ENCODE measurements around a stretch of chr22.

DNA sequence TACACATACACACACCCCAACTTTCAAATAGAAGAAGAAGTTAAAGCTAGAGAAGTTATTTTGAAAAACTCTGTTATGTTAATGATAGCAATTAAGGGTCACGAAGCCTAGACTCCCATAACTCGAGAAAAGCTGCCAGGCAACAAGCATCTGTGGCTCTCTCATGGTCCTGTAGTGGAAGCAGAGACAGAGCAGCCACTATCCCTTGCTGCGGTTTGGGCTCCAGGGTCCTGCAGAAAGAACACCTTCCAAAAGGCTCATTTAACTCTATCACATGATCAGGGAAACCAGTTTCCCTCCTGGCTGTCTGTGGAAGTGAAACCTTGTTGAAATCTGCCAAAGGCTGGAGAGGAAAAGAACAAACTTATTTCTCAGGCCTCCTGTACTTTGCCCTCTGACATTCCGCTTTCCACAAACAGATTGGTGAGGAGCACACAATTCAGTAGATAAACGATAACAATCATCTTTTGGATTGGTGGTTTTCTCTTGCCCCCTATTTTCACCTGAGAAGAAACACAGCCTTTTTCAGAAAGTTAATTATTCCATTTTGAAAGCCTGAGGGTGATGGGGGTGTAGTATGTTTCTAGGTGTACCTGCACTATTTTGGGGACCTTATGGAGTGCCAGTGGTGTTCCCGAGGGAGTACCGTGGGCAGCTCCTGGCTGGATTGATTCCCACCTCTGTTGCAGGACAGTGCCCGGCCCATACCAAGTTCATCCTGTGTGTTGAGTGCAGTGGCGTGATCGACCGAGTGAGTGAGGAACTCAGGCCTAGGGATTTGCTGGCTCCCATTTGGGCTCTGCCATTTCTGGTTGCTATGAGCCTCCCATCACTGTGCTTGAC is 101.9 kb downstream of the TBC1D22A start:
- RAMPAGE, long total RNA = no peak
- RRBS = no CpG with 5 or more reads among the region's 11 CpGs

GRCh38 chr22:46942881-46943508 is 180.5 kb downstream of the TBC1D22A start:
- RAMPAGE, long total RNA = no peak
- RRBS = no CpG with 5 or more reads among the region's 18 CpGs

DNA sequence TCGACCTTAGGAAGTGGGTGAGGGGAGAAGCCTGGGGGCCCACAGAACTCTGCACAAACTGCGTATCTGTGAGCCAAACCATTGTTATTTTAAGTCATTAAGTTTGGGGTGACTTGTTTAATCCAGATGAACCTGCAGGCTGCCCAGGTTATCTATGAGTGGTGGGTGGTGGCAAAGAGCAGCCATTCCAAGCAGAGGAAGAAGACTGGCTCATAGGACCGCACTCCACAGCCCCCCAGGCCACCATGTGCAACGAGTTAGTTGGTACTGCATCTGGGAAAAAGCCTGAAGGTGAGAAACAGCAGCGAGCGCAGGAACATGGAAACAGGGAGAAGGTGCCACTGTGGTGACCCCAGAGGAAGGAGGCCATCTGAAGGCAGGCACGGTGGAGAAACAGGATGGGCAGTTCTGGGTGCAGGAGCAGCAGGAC is 300.2 kb downstream of the TBC1D22A start:
- RAMPAGE, long total RNA = no peak
- RRBS = no CpG with 5 or more reads among the region's 7 CpGs

- RAMPAGE, long total RNA = no peak
- RRBS = no CpG with 5 or more reads among the region's 17 CpGs
These were observed 437.8 kb downstream of the TBC1D22A start for GRCh38 chr22:47200132-47200687.

DNA sequence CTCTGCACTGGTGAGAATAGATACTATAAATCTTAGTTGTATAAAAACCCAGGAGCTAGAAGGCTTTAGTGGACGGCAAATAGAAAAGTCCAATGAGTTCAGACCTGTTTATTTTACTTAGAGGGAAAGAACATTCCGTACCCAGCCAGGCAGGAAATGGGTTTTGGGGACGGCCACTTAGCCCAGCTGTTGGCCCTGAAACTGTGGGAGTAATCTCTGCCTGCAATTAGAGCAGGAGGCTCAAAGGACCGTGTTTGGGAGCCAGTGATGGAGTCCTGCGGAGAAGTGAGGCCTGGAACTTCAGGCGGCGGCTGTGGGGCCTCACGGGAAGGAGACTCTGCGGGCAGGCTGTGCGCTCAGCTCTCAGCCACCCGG is 530.1 kb downstream of the TBC1D22A start:
- RAMPAGE, long total RNA = no peak
- RRBS = no CpG with 5 or more reads among the region's 11 CpGs

- RAMPAGE, long total RNA = no peak
- RRBS = no CpG with 5 or more reads among the region's 8 CpGs
These were observed 854.8 kb upstream of the TAFA5 start for GRCh38 chr22:47634601-47634904.

- RAMPAGE, long total RNA = no peak
- RRBS = no CpG with 5 or more reads among the region's 11 CpGs
These were observed 770.1 kb upstream of the TAFA5 start for GRCh38 chr22:47719244-47719620.

DNA sequence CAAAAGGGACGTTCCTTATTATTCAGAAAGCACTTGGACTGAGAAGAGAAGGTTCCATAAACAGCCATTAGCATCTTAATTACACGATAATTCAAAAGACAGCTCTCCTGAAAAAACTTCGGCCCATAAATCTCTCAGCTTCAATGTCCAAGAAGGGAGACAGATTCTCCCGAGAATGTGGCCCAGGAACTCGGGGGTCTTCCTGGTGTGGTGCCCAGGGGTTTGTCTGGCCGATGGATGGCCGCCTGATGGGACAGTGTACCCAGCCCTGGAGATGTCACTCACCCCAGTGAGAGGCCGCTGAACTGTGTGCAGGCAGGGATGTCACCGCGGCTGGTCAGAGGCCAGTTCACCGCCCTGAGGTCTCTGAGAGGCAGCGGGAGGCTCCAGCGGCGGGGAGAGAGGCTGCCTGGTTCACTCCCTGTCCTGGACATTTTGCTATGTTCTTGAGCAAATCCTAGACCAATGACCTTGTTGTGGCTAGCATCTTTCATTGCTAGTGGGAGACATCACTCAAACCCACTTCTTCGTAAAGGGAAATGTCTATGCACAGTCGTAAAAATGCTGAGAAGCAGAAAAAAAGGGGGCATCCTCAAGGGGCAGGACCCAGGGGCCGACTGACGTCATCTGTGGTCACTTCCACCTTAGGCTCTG is 11.2 kb upstream of the TAFA5 start:
- RAMPAGE, long total RNA = no peak
- RRBS = no CpG with 5 or more reads among the region's 18 CpGs

- RAMPAGE, long total RNA = no peak
- RRBS = no CpG with 5 or more reads among the region's 18 CpGs
These were observed 72.2 kb downstream of the TAFA5 start for GRCh38 chr22:48561494-48561945.

DNA sequence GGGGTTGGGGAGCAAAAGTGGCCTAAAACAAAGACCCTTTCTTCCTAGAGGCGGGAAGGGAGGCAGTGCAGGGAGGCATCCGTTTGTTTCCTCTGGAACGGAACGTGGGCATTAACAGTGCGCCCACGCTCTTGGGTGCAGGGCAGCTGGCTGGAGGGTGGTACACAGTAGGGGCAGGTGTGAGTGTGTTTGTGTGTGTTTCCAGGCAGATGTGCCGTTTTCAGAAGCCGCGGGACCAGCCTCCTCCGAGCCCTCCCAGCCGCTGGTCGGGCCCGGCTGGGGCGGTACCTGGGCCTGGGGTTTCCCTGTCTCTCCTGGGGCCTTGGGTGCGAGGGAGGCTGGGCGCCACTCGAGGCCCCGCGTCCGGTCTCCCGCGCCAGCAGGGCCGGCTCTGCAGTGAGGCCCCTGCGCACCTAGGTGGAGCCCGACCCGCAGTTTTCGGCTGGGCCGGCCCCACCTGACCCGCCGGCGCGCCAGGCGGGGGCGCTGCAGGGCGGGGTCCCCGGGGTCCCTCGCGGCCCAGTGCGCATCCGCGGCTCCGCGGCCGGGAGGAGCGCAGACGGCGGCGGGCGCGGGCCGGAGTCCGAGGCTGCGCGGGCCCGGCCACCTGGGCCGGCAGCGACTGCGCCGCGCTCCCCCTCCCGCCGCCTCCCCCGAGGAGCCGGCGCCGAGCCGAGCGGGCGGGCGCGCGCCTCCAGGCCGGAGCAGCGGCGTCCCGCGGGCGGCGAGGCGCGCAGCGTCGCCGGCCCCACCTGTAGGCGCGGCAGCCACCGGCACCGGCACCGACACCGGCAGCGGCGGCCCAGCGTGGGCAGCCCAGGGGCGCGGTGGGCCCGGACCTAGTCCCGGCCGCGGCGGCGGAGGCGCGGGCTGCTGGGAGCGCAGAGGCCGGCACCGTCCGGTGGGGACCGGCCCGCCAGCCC is 85.7 kb downstream of the TAFA5 start:
- RAMPAGE, long total RNA = no peak
- RRBS = 2% methylated on average over 73 of the region's 109 CpGs

- RAMPAGE, long total RNA = no peak
- RRBS = 3% methylated on average over 56 of the region's 98 CpGs
These were observed 87.3 kb downstream of the TAFA5 start for GRCh38 chr22:48576444-48577344.

- RAMPAGE, long total RNA = no peak
- RRBS = no CpG with 5 or more reads among the region's 12 CpGs
These were observed 98.3 kb downstream of the TAFA5 start for GRCh38 chr22:48587685-48588007.

DNA sequence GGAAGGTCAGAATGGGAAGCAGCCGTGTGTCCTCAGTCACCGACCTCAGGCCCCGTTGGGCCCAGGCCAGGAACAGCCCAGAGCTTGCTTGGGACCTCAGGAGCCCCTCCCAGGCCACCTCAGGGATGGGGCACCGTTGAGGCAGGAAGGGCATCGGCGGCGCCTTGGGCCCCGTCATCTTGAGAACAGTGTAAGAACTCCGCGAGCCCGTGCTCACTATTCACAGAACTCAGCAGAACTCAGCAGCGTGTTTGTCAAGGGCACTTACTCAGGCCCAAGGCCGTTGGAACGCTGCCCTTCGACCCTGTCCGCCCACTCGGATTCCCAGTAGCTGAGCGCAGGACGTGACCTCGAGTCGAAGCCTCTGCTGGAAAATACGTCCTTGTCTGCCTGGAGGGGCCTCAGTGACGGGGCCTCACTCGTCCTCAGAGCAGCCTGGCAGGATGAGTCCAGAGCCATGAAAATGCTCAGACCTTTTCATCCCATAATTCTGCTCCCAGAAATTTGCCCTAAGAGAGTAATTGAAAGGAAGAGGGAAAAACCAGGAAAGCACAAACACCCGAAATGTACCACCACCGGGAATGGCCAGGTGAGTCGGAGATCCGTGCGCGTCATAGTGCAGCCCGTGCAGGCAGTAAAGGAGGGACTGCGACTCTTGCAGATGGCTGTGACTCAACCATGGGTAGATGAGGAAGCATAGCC is 203.6 kb downstream of the TAFA5 start:
- RAMPAGE, long total RNA = no peak
- RRBS = no CpG with 5 or more reads among the region's 32 CpGs

DNA sequence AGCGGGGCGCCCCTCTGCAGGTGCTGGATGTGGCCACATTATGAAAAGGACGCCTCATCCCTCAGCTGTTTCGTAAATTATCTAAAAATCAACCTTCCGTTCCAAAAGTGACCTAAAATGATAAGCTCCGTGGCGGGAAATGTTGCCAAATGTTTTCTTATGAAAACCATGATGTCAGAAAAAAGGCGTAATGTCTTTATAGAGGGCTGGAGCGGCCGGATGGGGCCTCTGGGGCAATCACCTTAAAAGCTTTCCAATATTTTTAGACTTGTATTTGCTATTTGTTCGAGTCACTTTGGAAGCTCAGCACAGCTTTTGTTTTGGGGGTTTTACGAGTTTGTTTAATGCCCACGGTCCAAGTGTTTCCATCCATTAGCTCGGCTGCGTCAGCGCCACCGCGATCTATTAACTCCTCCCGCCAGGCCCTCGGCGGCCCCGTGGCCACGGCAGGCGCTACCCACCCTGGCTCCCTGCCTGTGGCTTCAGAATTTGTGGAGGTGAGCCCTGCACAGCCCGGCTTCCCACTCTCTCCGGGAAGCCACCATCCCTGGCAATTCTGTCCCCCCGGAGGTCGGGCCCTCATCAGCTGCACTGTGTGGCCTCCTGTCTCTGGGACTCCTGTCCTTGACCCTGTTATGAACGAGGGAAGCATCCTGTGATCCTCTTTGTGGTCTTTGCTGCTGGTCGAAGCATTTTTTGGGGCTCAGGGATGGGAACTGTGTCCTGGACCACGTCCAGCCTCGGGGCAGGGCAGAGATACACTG is 648.6 kb downstream of the BRD1 start:
- RAMPAGE, long total RNA = no peak
- RRBS = no CpG with 5 or more reads among the region's 32 CpGs

DNA sequence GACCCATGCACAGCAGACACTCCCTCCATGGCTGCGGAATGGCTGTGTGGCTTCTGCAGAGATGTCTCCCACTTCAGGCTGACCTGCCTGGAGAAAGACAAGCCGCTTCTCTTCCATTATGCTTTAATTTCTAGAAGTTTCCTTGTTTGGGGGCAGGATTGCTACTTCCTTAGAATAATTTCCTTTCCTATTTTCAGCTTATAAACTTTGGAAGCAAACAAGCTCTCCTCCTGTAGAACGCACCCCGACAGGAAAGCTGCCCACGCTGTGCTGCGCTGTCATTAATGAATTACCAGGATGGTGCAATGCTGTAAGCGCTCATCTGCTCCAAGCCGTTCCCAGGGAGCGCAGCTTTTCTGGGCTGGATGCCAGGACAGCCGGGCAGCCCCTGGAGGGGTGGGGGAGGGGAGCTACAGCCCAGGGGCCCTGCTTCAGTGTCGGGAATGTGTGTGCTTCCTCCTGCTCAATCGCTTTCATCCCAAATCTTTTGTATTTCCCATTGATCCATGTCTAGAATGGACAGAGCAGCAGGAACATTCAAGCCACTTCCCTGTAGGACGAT is 617.9 kb downstream of the BRD1 start:
- RAMPAGE, long total RNA = no peak
- RRBS = no CpG with 5 or more reads among the region's 13 CpGs

GRCh38 chr22:49448579-49449138 is 379.0 kb downstream of the BRD1 start:
- RAMPAGE, long total RNA = no peak
- RRBS = no CpG with 5 or more reads among the region's 19 CpGs

- RAMPAGE, long total RNA = no peak
- RRBS = no CpG with 5 or more reads among the region's 6 CpGs
These were observed 325.6 kb downstream of the BRD1 start for GRCh38 chr22:49502160-49502444.

GRCh38 chr22:49658349-49658805 is 169.3 kb downstream of the BRD1 start:
- RAMPAGE, long total RNA = no peak
- RRBS = no CpG with 5 or more reads among the region's 12 CpGs

DNA sequence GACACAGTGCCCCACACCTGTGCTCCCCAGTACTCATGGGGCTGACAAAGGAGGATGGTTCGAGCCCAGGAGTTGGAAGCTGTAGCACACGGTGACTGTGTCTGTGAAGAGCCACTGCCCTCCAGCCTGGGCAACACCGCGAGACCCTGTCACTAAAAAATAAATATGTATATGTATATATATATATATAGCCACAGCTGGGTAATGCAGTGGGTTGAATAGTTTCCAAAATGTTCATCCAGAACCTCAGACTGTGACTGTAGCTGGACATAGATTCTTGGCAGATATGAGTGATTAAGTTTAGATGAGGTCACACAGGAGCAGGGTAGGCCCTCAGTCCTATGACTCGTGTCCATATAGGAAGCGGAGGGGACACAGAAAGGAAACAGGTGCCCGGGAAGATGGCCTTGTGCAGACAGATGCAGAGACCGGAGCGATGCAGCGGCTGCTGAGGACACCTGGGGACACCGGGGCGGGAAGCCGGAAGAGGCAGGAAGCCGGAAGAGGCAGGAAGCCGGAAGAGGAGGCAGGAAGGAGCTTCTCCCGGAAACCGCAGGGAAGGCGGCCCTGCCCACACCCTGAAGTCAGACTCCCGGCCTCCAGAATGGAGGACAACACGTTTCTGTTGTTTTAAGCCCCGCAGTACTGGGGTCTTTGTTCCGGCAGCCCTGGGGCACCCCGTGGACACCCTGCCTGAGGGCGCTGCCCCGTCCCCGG is 103.8 kb downstream of the BRD1 start:
- RAMPAGE, long total RNA = no peak
- RRBS = 62% methylated on average over 11 of the region's 26 CpGs

DNA sequence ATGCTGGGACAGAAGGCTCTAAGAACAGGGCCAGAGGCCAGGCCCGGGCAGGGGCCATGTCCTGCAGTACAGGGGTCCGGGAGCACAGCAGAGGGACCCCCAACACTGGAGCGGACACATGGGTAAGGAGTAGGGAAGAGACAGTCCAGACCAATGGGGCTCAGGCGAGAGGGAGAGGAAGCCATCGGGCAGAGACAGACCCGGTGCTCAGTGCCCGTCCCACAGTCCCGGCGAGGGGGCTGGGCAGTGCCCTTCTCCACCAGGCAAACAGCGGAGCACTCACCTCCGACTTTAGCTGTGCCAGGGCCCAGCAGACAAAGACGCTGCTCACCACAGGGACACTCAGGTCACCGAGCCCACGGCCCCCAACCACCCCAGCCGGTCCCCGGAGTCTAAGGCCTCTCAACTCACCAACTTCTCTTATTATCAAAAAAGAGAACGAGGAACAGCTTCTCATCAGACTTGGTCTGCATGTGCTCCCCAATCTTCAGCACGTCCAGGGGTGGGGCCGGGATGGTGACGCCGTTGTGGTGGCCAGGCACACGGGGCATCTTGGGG is 52.4 kb downstream of the BRD1 start:
- RAMPAGE, long total RNA = no peak
- RRBS = no CpG with 5 or more reads among the region's 22 CpGs